ENCODE results near the genes MYL4 and IGF2BP1.

DNA sequence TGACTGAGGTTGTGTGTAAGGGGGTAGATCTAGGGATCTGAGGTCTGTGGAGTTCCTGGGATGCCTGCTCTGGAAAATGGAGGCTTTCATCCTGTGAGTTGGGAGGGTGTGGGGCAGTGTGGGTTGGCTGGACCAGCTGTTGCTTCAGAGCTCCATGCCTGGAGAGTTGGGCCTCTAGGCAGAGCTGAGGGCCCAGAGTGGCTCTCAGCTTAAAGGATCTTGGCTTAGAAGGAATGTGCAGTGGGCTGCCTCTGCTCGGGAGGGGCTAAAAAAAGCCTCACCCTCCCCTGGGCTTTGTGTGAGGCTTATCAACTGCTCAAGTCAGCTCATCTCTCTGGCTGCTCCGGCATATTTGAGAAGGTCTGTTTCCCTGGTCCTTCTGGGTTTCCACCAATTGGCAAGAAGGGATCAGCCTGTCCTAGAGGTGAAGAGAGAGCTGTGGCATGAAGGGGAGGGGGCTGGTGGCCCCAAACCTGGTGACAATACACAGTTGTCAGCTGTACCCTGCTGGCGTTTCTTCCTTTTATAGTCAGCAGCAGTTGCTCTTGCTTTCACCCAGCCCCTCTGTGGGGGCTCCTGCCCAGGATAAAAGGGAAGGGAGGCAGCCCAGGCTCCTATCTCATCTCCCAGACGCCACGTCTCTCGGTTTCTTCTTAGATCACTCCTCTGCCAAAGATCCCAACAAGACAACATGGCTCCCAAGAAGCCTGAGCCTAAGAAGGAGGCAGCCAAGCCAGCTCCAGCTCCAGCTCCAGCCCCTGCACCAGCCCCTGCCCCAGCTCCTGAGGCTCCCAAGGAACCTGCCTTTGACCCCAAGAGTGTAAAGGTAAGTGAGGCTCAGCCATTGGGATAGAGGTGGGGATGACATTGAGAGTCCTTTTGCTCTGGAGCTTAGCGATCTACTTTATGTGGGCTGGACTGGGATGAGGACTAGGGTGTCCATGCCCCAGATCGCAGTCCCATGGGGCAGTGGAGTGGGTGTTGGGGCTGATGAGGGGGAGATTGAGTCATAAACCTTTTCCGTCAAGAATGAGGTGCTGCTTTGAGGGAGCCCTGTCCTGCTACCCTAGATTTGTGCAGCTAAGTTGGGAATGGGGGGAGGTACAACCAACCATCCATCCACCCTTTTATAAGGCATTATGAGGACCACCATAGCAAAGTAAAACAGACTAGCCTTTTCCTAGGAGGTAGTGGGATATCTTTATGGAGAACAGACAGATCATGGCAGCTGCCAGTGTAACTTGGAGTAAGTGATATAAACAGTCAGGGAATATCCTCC is at the start of gene MYL4:
Gene MYL4 (plus strand): TSS at position 617 of the 1,279 bp plus-strand sequence.
- PRO-cap, 7 experiments, result no peak in any of the 7 experiments
- RAMPAGE, long total RNA, 2 experiments, result no peak in any of the 2 experiments

DNA sequence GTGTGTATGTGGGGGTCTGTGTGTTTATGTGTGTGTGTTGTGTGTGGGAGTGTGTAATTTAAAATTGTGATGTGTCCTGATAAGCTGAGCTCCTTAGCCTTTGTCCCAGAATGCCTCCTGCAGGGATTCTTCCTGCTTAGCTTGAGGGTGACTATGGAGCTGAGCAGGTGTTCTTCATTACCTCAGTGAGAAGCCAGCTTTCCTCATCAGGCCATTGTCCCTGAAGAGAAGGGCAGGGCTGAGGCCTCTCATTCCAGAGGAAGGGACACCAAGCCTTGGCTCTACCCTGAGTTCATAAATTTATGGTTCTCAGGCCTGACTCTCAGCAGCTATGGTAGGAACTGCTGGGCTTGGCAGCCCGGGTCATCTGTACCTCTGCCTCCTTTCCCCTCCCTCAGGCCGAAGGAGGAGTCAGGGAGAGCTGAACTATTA is 13.4 kb upstream of the EFCAB13 start:
- PRO-cap, 7 experiments, result no peak in any of the 7 experiments
- RAMPAGE, long total RNA, 2 experiments, result no peak in any of the 2 experiments

DNA sequence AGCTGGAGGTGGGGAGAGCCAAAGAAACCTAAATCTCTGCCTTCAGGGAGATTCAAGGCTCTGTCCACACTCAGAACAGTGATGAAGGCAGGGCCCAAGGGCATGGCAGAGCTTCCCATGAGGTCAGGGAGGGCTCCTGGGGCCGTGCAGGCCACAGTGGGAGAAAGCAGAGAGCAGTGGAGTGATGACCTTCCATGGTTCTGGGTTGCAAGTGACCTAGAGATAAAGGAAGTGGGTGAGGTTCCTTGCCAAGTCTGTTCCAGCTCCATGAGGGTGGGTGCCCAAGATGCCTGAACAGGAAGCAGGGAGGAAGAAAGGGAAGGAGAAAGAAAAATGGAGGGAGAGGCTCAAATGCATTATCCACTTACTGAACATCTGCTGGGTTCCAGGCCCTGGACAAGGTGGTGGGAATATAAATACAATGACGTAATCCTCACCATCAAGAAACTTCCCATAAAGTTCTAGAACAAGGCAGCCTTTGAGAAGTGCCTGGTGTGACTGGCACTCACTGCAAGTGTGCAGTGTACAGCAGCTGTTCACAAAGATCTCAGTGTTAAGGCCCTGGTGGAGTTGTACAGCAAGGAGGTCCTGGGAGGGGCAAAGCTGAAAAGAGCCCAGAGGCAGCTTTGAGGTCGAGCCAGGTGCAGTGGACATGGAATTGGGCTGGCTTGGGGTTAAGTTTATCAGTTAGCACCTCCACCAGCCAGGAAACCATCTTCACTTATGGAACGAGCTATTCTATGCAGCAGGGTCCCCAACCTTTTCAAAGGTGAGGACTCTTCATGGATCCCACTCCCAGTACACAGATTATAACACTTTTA is 13.4 kb downstream of the TBKBP1 start:
- PRO-cap, 7 experiments, result no peak in any of the 7 experiments
- RAMPAGE, long total RNA, 2 experiments, result no peak in any of the 2 experiments

- PRO-cap, 7 experiments, result no peak in any of the 7 experiments
- RAMPAGE, long total RNA, 2 experiments, result no peak in any of the 2 experiments
These were observed 1.6 kb downstream of the MRPL10 start for GRCh38 chr17:47829804-47830018.

DNA sequence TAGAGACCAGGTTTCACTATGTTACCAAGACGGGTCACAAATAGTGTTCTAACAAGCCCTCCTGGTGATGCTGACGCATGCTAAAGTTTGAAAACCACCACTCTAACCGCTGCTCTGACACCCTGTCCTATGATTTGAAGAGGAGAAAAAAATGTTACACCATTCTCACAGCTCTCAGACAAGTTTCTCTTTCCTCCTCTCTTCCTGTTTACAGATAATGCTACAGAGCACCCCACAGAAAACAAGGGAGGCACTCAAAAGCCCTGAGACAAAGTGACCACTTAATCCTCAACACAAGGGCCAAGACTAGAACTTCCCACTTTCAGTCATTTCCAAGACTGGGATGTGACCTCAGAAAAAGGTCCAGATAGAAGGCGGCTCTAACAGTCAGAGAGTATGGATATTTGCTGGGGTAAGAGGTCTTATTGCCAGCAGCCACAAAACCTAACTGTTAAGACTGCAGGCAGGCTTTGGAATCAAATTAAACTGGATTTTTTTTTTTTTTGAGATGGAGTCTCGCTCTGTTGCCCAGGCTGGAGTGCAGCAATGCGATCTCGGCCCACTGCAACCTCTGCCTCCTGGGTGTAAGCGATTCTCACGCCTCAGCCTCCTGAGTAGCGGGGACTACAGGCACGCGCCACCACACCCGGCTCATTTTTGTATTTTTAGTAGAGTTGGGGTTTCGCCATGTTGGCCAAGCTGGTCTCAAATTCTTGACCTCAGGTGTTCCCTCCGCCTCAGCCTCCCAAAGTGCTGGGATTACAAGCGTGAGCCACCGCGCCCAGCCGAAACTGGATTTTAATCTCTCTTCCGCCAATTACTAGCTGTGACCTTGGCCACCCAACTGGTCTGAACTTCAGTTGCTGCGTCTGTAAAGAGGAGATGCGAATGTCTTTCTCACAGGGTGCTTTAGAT is 1.1 kb downstream of the MRPL10 start:
- PRO-cap, 7 experiments, result no peak in any of the 7 experiments
- RAMPAGE, long total RNA, 2 experiments, result no peak in any of the 2 experiments

GRCh38 chr17:47882253-47882582 is 13.8 kb upstream of the SP2 start:
- PRO-cap, 7 experiments, result no peak in any of the 7 experiments
- RAMPAGE, long total RNA, 2 experiments, result no peak in any of the 2 experiments

DNA sequence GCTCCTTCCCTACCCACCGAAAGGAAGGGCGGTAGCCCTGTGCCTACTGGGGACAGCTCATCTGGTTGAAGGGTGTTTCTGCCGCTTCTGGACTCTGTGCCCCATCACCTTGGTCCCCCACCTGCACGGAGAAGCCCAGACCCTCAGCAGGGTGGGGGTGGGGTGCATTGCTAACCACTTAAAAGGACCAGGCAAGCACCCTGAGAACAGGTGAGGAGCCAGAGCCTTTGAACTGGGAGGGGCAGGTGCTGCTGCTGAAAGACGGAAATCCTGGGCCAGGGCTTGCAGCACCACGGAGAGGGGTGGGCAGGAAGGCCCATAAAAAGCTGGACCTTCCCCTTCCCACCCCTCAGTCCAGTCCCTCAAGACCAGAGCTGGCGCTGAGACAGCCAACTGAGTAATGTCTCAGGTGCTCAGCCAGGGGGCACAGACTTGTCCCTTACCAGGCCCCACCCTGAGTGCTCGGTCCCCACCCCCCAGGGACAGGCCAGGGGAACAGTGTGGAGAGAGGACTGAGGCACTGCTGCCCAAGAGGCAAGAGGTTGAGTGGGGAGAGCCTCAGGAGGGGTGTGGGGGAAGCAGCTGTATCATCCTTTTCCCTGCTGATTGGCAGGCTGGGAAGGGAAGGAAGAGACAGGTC is 11.0 kb upstream of the SP2 start:
- PRO-cap, 7 experiments, result no peak in any of the 7 experiments
- RAMPAGE, long total RNA, 2 experiments, result no peak in any of the 2 experiments

DNA sequence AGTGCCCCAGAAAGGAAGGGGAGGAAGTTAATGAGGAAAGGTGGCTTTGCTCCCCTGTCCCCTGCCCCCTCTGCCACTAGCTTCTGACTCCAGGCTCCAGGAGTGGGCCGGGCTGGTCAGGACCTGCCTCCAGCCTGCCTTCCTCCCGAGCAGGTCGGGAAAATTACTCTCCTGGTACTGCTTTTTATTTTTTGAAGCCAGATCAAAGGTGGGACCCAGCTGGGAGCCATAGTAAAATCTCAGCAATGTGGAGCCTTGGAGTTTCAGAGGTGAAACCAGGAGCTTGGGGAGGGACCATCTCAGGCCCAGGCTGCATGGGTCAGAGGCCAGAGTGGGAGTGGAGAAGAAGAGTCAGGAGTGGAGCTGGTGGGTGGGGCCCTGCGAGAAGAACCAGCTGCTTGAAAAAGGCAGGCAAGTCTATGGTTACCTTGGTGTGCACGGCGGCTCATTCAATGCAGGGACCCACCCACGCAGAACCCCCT is 10.4 kb upstream of the SP2 start:
- PRO-cap, 7 experiments, result no peak in any of the 7 experiments
- RAMPAGE, long total RNA, 2 experiments, result no peak in any of the 2 experiments

DNA sequence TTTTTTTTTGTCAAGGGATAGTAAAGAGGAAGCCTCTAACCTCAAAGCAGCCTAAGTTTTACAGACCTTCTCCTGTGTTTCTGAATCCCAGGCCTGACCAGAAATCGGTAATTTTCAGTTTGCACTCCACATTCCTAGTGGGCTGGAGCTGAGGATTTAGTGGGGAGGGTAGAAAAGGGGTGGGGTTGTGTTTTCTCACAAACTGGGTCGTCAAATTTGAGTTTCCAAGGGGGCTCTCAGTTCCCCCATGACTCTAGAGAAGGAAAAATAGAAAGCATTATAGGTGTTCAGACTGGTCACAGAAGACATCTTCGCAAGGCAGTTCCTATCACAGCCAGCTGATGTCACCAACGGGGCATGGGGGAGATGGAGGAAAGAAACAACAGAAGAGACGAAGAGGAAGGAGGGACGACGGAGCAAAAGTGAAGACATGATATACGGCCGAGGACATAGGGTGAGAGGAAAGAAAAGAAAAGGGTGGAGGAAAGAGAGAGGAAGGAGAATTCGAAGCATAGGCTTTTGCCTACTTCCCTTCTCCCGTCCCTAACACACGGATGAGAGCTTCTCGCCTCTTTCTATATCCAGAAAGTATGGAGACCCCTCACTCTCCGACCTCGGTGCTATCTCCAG is 26.3 kb downstream of the COPZ2 start:
- PRO-cap, 7 experiments, result no peak in any of the 7 experiments
- RAMPAGE, long total RNA, 2 experiments, result no peak in any of the 2 experiments

- PRO-cap, 7 experiments, result no peak in any of the 7 experiments
- RAMPAGE, long total RNA, 2 experiments, result no peak in any of the 2 experiments
These were observed 25.6 kb downstream of the COPZ2 start for GRCh38 chr17:48011770-48012687.

DNA sequence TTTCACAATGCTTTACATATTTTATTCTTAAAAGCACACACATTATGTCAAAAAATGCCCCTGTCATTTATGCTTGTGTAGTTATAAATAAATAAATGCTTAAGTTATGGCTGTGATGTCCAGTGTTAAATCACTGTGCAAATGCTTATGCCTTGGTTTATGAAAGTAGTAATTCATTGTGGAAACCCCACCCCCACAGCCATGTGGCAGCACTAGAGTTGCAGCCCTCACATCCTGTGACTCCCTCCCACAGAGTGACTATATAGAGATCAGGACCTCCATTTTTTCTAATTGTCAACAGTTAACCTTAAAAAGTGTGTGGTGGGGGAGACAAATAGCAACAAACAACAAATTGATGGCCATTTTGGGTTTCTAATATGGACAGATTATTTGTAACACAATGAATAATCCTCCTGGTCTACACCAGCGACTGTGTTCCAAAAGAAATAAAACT is 2.4 kb downstream of the SKAP1 start:
- PRO-cap, 7 experiments, result no peak in any of the 7 experiments
- RAMPAGE, long total RNA, 2 experiments, result no peak in any of the 2 experiments

DNA sequence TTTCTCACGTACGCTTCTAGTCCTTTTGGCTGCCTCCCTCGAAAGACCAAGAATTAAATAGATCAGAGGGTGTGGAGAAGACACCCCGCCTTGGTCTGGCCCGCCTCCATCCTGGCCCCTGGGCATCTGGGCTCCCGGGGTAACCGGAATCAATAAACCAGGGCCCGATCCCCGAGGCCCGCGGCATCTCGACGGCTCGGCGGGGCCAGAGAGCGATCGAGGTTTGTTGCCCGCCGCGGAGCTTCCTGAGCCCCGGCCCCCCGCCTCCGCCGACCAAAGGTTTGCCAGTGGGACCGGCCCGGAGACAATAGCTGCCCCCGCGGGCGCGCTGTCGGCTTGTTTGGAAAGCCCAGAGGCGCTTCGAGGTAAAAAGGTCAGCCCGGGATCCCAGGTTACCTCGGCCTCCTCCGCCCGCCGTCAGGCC is 3.9 kb downstream of the HOXB1 start:
- PRO-cap, 7 experiments, result no peak in any of the 7 experiments
- RAMPAGE, long total RNA, 2 experiments, result no peak in any of the 2 experiments

DNA sequence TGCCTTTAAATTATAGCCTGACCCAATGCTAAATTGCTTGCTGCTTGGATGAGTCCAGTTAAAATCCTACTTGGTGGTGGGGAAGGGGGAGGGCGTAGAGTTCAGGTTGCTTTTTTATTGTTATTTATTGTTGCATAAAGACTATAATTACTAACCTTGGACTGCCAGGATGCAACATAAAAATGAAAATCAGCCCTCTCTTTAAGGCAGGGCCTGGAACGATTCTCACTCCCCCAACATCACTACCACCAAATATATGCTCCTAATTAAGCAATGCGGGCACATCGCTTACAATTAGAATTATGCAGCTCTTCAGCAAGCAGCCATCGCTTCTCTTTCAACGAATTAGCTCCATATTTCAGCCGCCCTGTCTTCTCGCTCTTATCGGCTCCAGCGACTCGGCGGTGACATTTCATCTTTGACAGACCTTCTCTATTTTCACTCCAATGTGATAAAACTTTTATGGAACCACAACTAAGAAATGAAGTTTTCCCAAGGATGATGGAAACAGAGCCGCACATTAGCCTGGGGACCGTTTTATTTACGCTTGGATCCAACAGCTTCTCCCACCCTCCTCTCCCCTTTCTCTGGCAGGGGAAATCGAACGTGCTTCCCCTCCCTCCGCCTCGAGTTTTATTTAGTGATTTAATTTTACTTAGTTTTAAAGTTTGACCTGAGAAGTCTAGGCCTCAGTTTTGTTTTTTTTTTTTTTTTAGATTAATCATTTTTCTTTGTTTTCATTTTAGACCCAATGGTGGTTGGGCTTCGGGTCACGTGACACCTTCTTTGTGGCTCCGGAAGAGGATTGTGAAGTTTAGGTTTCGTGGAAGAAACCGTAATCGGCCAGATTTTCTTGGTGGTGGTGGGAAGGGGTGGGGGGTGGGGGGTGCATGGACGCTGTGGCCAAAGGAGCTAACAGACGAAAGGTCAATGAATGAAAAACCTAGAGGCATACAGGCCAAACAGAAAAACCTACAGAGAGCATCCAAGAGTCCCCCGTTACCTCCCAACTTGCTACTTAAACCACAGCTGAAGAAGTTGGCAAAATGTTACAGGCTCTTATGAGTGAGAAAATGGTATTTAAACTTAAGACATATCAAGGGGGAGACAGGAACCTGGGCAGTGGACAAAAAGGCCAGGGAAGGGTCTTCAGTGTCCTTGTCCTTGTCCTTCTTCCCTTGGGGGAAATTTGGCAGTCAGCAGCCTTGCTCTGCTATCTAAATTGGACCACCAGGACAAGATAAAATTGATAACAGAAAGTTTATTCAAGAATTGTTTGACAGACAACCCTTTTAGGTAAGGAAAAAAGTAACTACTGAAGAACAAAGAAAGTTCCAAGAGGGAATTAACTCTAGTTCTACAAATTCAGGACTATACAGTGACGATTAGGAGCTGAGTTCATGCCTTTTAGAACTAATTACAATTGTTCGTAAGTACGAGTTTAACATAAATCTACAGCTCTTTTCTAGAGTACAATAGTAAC is 3.3 kb upstream of the HOXB2 start:
- PRO-cap, 7 experiments, result no peak in any of the 7 experiments
- RAMPAGE, long total RNA, 2 experiments, result no peak in any of the 2 experiments

DNA sequence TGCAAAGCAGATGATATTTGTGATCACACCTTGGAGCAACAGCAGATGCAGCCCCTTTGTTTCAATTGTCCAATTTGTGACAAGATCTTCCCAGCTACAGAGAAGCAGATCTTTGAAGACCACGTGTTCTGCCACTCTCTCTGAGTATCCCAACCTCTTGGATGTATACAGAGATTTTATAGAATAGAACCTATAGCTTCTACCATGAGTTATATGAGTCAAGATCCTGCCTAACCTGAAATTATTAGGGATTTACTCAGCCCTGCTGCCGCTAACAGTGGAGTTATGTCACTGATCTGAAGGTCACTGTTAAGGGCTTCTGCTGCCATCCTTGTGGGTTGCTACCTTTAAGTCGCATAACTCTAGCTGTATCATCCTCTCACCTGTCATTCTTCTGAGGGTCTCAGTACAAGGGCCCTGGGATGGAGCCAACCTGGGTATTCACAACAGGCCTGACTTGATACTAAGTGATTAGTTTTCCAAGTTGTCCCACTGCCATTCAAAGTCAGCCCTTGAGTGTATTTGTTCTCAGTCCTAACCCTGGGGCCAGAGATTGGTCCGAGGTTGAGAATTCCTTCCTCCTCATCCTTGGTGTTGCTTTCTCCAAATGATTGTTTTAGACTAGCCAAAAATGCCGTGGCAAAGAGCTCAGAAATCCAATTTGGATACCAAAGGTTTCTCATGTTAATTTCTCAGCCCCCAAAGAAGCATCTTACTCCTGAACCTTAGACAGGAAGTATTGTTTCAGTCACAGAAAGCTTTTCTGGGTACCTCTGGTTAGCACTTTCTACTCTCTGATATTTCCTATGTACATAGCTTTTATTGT is 29.5 kb upstream of the ATP5MC1 start:
- PRO-cap, 7 experiments, result no peak in any of the 7 experiments
- RAMPAGE, long total RNA, 2 experiments, result no peak in any of the 2 experiments

DNA sequence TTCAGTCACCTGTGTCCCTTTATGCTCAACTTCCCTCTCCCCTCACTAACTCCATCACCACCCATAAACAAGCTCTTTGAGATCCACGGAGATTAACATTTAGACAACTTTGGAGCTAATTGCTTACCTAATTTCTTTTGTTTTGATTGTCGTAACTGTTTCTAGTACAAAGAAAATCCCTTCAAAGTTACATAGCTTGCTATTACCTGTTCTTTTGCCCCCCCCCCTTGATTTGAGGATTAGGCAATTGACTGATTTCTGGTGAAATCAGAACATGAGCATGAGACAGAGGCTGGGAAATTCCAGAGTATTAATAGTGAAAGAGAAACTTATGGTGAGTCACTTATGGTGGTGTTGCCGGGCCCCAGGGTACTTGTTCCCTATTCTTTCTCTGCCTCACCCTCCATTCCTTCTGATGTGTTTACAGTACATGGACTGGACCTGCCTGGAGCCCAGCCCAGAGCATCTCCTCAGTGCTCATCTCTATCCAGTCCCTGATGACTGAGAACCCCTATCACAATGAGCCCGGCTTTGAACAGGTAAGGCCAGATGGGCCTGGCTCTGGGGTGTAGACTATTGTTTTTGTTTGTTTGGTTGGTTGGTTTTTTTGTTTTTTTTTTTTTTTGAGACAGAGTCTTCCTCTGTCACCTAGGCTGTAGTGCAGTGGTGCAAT is 7.6 kb downstream of the UBE2Z start:
- PRO-cap, 7 experiments, result no peak in any of the 7 experiments
- RAMPAGE, long total RNA, 2 experiments, result no peak in any of the 2 experiments

- PRO-cap, 7 experiments, result peak in 3 of 7 experiments; most common minus-strand start chr17:48949522 (in 2)
- RAMPAGE, long total RNA, 2 experiments, result no peak in any of the 2 experiments
These were observed 4.6 kb upstream of the SNF8 start for GRCh38 chr17:48949187-48949649.

- PRO-cap, 7 experiments, result no peak in any of the 7 experiments
- RAMPAGE, long total RNA, 2 experiments, result no peak in any of the 2 experiments
These were observed 6.1 kb upstream of the IGF2BP1 start for GRCh38 chr17:48991101-48991538.

DNA sequence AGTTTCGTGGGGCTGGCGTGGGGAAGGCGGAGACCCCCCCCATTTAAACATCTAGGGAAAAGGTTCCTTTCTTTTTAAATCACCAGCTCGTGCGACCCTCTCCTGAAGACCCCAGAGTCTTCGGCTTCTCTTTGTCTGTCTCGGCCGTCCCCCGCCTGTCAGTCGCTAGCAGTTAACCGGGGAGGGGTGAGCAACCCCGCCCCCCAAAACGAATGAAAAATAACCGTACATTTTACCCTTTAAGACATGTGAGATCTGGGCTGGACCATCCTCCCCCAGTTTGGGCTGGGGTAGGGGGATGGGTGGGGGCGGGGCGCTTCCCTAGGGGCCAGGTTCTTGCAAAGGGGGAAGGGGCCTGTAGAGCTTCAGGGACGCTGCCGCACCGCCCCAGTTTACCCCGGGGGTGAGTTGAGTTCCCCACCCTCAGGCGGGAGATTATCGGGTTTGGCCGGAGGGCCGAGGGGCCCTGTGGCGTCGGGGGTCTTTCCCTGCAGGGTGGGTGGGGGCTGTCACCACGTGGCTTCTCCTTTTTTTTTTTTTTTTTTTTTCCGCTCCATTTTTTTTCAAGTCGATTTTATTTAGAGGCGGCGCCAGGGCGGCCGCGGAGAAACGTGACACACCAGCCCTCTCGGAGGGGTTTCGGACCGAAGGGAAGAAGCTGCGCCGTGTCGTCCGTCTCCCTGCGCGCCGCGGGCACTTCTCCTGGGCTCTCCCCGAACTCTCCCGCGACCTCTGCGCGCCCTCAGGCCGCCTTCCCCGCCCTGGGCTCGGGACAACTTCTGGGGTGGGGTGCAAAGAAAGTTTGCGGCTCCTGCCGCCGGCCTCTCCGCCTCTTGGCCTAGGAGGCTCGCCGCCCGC is at the start of gene IGF2BP1:
Gene IGF2BP1 (plus strand): TSS at position 550 of the 858 bp plus-strand sequence.
- PRO-cap, 7 experiments, result no peak in any of the 7 experiments
- RAMPAGE, long total RNA, 2 experiments, result no peak in any of the 2 experiments

GRCh38 chr17:49126283-49126537 is 6.4 kb upstream of the B4GALNT2 start:
- PRO-cap, 7 experiments, result no peak in any of the 7 experiments
- RAMPAGE, long total RNA, 2 experiments, result no peak in any of the 2 experiments

DNA sequence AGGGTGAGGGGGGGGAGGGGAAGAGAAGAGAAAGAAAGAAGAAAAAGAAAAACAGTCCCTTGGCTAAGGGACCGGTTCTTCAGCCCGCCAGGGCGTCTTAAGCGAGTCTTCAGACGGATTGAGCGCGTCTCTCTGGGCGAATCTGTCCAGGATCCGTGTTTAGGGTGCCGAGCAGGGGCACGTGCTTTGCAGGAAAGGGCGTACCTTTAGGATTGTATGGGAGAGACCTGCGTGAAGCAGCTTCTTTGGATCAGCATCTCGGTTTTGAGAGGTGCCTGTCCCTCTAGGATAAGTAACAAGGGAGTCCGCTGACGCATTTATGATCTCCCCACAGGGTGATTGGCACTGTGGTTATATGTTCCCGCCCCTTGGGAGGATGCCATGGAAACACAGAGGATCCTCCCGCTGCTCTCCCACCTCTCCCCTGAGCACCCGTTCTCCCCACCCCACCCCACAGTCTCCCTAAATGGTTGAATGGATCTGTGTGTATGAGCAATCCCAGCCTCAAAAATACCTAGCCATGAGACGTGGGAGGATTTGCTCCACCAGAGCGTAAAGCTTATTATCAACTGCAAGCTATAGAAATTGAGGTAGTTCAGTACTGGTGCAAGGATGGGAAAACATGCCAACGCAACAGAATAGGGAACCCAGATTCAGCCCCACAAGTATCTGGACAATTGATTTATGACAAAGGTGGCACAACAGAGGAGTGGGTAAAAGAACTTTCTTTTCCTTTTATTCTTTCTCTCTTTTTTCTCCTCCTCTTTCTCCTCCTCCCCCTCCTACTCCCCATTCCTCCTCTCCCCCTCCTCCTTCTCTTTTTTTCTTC is 16.5 kb downstream of the GNGT2 start:
- PRO-cap, 7 experiments, result peak in 7 of 7 experiments; most common plus-strand start position 66 of the sequence (in 1); most common minus-strand start position 266 of the sequence (in 7)
- RAMPAGE, long total RNA, 2 experiments, result no peak in any of the 2 experiments